Parietal lobe (tissue), 2 donors: ENCODE measurements around a stretch of chr6.

DNA sequence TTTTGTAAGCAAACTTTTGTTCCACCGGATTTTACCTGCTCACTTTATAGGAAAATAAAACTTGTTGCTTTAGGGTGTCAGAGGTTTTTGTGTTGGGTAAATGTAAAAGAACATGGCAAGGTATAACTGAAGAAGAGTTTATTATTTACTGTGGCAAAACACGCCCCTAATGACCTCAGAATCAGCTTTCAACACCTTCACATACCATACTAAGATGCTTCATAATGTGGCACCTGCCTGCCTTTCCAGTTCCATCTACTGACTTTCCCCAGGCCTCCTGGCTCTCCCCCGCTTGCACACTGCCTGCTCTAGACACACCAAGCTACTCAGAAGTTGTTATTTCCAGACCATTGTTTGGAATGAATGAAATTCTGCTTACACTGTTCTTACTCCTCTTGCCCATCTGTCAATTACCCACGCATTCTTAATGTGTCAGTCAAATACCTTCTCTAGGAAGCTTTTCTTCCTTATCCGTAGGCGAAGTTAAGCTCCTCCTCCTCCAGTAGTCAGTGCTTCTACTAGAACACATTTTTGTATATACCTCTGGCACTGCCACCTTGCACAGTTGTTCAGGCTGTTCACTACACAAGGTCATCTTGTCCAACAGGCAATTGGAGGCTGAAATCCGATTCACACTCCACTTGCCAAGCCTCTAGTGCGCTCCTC, 1.8 kb downstream of the TIAM2 start:
- RAMPAGE, long total RNA = no peak

- RAMPAGE, long total RNA = no peak
These were observed 92.7 kb upstream of the CLDN20 start for GRCh38 chr6:155170906-155171672.

GRCh38 chr6:155247620-155248300, 16.1 kb upstream of the CLDN20 start:
- RAMPAGE, long total RNA = no peak

- RAMPAGE, long total RNA = no peak
These were observed 15.5 kb upstream of the CLDN20 start for GRCh38 chr6:155248301-155248742.

- RAMPAGE, long total RNA = no peak
These were observed 39.3 kb downstream of the ARID1B start for GRCh38 chr6:156816476-156816838.

GRCh38 chr6:156832038-156833130, 55.2 kb downstream of the ARID1B start:
- RAMPAGE, long total RNA = no peak

DNA sequence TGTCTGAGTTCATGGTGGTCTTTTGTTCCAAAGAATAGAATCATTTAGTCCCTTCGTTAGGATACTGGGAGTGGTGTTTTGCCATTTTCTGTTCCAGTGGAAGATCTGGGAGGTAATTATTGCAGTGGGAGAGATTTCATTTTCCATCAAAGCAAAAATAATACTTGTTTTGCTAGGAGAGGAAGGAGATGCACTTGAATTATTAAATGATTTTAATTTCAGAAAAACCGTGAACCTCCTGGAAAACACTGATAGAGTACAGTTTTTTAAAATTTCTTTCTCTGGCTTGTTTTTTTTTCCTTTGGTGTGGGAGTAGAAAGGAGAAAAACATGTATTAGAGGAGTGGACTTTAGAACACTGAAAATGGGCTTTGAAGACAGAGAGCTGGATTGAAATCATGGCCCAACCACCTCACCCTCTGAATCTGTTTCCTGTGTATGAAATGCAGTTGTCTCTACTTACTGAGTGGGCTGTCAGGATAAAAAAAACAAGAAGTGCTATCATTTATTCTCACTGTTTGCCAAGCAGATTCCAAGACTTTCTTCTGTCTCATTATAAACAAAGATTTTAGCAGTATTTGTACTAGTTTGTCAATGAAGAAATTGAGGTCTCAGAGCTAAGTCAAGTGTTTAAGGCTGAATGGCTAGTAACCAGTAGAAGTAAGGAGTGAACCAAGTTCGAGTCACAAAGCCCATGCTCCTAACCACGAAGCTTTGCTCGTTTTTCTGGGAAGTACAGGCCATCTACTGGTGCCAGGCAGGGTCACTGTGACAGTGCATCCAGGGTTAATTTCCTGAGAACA, 256.5 kb downstream of the TMEM242 start:
- RAMPAGE, long total RNA = no peak

GRCh38 chr6:157134262-157134844, 189.0 kb downstream of the TMEM242 start:
- RAMPAGE, long total RNA = no peak

DNA sequence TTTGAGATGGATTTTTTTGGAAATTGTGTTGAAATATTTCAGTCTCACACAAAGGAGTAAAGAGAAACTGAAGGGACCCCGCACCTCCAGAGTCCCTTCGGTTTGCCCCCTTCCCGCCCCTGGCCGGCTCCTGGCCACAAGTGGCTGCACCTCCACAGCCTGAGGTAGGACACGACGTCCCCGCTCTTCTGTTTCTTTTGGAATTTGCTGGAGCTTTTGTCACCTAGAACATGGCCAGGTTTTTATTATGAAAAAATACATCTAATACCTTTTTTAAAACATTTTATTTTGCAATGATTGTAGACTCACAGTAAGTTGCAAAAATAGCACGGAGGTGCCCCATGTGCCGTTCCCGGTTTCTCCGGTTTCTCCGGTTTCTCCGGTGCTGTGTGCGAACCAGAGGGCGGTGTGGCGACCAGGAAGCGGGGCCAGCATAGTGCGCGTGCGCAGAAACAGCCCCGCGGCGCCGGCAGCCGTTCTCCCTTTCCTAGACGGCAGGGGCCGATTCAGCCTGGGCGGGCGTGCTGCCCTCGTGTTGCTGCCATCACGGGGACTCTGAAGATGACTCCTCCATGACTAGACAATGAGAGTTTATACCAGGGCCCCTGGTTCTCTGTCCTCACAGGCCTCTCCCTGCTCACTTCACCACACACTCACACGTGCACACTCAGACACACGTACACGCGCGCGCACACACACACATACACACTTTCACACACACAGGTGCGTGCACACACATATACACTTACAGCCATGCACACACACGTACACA, 102.2 kb downstream of the TMEM242 start:
- RAMPAGE, long total RNA = no peak

DNA sequence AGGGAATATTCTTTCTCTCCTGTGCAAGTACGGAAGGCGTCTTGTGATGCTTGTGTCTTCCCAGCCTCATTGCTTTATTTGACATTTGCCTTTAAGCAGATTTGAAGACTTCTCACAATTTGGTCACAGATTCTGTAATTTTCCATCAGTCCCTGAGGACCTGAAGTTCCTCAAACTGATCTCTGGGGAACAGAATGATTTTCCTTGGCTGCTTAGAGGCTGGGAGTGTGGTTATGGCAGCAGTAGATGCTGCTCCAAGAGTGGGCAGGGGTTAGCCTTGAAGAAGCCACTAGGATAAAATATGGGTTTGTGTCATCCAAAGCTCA, 26.1 kb upstream of the ZDHHC14 start:
- RAMPAGE, long total RNA = no peak

DNA sequence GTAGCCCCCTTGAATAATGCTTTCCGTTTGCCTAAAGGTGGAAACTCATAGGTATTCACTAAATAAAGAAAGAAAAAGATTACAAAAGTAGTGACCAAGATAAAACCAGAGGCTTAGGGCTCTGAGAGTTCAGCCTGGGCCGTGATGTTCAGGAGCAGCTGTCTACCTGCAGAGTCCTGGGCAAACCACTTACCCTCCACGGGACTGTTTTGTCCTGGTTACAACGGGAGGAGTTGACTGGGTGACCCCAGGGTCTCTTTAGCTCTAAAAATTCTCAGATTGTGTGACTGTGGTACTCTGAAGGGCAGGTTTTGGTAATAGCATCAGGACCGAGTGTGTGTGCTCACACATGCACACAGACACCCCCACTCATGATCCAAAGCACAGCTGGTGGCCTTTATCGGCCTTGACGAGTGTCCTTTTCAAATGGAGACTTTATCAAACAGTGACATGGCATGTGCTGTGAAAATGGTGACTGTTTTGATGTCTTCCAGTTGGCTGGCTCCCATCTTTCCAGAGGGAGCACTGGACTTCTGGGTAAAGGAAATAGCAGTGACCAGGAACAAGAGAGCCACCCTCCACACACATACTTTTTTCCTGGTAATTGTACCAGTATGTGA, 52.5 kb downstream of the ZDHHC14 start:
- RAMPAGE, long total RNA = no peak

- RAMPAGE, long total RNA = no peak
These were observed 137.8 kb downstream of the ZDHHC14 start for GRCh38 chr6:157518530-157519405.

DNA sequence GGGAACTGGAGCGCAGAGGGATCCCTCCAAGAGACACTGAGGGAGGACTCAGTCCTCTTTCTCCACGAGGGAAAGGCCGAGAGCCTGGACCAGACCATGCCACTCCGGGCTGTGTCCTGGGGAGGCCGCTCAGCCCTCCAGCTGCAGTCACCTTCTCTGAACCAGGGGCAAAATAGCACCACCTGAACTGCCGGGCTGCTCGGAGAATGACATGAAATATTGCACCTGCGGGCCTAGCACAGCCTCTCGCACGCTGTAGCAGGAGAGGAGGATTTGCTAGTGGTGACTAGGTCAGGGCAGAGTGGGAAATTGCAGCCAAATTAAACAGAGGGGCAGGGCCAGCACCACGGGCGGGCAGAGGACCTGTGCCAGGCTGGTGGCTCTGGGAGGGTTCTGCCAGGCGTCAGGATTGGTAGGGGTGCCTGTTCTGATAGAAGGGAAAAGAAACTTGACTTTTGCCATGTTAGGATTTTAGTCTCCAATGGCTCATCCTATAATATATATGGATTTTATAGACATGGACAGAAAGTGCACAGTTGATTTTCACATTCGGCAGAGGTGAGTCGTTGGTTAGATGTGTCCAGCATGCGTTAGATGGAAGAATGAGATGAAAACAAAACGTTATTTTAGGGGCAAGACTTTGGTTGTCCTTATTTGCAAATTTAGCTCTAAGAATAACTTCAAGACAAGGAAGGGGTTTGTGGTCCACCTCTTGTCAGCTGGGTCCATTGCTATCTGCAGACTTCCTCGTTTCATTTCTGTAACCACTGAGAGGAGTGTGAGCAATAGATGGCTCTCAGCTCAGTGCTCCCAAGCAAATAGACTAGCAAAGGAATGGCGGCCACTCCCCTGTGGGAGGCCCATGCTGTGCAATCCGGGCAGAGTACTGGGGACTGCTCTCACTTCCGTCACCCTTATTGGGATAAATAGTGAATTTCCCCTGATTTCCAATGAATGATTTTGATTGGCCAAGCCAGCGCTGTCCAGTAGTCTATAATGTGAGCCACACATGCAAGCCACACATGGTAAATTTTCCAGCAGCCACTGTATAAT, 176.3 kb downstream of the ZDHHC14 start:
- RAMPAGE, long total RNA = no peak

DNA sequence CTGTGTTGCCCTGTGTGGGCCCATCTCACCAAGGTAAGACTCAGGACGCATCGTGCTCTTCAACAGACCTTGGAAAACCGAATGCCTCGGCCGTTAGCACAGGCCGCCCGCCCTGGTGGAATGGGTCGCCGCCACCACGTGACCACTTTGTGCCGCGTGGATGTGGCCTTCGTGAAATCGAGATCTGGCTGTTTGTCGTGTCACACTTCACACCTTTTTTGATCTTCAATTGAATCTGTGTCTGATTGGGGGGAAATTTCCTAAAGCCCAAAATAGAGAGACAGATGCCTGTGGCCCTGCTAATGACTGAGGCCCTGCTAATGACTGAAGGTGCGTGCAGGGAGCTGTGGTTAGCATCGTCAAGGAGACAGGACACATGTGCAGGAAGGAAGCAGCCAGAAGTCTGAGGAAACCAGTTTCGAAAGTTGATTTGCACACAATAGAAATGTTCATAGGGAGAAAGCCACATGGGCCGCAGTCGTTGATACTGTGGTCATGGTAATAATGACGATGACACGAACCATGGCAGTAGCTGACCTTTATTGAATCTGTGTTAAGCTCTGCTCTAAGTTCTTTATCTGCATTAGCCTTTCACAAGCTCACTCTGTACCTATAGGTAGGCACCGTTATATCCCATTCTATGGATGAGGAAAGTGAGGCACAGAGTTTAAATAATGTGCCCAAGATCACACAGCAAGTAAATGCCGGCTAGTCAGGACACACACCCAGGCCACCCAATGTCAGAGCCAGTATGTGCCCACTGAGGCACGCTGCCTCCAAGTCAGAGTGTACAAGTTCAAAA, 175.5 kb upstream of the SNX9 start:
- RAMPAGE, long total RNA = no peak

- RAMPAGE, long total RNA = no peak
These were observed 61.4 kb upstream of the SNX9 start for GRCh38 chr6:157761661-157761968.

- RAMPAGE, long total RNA = no peak
These were observed 7.1 kb downstream of the SNX9 start for GRCh38 chr6:157829897-157830750.

GRCh38 chr6:157879782-157880366, 56.8 kb downstream of the SNX9 start:
- RAMPAGE, long total RNA = no peak

- RAMPAGE, long total RNA = no peak
These were observed 73.9 kb downstream of the SNX9 start for GRCh38 chr6:157896785-157897584.

GRCh38 chr6:157908095-157909405, 73.1 kb upstream of the SYNJ2 start:
- RAMPAGE, long total RNA = no peak

- RAMPAGE, long total RNA = no peak
These were observed 765 bp upstream of the SYNJ2 start for GRCh38 chr6:157980886-157981310.